IMR-90 (cell line): ENCODE measurements around the genes NSDHL, PNMA5, PNMA3 and SLC6A8.

DNA sequence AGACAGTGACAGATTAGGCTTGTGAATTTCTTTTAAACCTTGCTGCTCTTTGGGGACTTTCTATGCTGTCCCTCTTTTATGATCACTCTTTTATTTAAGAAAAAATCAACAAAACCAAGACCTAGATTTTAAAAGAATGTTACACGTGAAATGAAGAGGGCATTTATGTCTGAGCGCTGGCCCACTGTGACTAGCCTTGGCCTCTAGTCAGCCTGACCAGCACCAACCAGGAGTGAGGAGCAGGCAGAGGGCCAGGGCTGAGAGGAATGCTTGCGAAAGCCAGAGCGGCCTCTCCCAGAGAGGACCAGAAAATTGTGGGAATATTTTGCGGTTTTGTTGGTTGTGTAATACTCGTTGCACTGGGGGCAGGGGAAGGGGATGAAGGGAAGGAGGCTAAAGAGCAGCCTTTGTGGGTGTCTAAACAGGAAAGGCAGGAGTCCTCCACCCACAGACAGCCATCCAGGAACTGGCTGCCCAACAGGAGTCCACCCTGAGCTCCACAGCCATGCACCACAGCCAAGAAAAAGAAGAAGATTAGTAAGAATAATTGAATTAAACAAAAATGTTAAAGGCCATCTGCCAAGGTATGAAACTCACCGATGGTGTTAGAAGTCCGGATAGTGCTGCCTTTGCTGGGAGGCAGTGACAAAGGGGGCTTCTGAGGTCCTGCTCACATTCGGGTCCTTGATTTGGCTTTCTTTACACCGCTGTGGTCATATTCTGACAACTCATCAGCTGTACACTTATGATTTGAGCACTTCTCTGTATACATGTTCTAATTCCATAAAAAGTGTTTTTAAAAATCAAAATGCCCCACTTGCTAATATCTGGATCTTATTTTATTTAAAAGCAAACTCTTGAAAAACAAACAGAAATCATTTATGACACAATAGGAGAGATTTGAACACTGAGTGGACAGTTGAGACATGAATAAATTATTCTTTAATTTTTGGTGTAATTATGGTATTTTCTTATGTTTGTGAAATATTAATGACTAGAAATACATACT is 3.6 kb downstream of the GABRE start:
- RRBS: no CpG with 5 or more reads among the region's 10 CpGs
CAGE:
- cytosol, long polyA plus RNA: no peak
- long polyA plus RNA: no peak
- nucleus, long polyA plus RNA: no peak

- RRBS: no CpG with 5 or more reads among the region's 2 CpGs
CAGE:
- cytosol, long polyA plus RNA: no peak
- long polyA plus RNA: no peak
- nucleus, long polyA plus RNA: no peak
These were observed 6.8 kb upstream of the GABRE start for GRCh38 chrX:151981283-151981570.

- RRBS: no CpG with 5 or more reads among the region's 78 CpGs
CAGE:
- cytosol, long polyA plus RNA: start-site peak on the minus strand at chrX:152830719-152830741, 526 and 400 reads in 2 replicates; start-site peak on the plus strand at chrX:152831004-152831095, 538 and 756 reads in 2 replicates
- long polyA plus RNA: start-site peak on the minus strand at chrX:152830726-152830758, 727 and 260 reads in 2 replicates; start-site peak on the plus strand at chrX:152830995-152831103, 524 and 1,184 reads in 2 replicates
- nucleus, long polyA plus RNA: start-site peak on the minus strand at chrX:152830721-152830737, 63 and 57 reads in 2 replicates; start-site peak on the plus strand at chrX:152831028-152831094, 532 and 179 reads in 2 replicates
These were observed at the start of gene NSDHL for GRCh38 chrX:152830413-152831497. TSS of gene NSDHL (plus strand) at chrX:152831063.

DNA sequence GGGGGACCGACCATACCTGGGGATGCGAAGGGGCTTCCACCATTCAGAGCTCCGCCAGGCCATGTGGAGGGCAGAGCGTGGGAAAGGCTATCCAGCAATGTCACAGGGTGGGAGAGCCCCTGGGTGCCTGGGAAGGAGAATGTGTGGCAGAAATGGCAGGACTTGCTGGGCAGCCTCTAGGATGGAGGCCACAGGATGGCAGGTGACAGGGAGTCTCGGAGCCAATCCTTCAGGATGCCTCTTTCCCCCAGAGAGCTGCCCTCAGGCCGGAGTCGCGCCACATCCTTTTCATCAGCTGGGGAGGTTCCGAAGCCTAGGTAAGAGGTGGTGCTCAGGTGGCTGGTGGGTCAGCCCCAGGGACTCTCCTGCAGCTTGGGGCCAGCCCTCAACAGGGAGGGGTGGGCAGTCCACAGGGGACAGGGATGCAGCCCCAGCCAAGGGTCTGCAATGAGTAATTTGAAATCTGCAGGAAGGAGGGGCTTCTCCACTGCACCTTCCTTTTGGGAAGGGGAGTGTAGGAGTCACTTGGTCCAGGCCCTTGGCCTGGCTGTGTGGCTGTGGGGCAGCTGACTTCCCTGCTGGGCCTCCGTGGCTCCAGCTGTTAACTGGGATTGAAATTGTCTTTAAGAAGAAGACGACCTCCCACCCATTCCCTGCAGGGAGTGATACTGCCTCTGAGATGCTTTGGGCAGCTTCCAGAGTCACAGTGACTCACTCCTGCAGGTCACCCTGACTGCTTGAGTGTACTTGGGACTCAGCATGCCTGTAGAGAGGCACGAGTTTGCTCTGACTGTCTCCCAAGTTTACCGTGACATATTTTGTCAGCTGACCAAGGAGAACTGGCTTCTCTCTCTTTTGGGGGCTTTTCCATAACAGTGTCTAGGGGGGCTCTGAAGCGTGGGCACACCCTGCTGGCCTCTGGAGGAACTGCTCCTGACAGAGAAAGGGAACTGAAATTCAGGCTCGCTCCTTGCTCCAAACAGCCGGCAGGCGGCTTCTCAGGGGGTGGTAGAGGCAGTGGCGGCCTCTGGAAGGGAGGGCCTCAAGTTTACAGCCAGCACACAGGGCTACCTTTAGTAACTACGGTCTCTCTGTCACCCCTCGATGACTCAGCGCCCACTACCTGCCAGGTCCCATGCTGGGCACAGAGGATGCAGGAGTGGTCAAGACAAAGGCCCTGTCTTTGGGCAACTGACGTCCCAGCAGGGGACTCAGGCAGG is 17.4 kb downstream of the ZNF185 start:
- RRBS: no CpG with 5 or more reads among the region's 22 CpGs
CAGE:
- cytosol, long polyA plus RNA: no peak
- long polyA plus RNA: no peak
- nucleus, long polyA plus RNA: no peak

DNA sequence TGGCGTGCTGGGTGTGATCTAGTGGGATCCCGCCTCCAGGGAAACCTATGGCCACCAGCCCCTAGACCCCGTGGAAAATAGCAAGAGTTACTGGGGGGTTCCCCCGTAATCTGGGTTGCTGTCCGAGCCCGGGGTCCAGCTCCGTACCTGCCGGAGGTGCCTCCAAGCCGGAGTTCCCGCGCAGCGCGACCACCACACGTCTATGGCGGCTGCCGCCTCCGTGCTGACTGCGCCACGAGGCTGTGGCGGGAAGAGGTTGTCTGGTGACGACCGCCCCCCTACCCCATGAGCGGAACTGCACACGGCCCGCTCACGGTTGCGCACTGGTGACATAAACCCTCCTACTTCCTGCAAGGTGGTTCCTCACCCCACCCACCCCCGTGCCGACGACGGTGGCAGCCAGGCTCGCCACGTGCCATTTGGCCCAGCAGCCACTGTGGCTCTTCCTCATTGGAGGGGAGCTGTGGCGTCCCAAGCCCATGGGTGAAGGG is at the start of gene PNMA5:
Gene PNMA5, minus strand, starts transcription at position 231 of the 491 bp plus-strand sequence.
- RRBS: no CpG with 5 or more reads among the region's 34 CpGs
CAGE:
- cytosol, long polyA plus RNA: no peak
- long polyA plus RNA: no peak
- nucleus, long polyA plus RNA: no peak

DNA sequence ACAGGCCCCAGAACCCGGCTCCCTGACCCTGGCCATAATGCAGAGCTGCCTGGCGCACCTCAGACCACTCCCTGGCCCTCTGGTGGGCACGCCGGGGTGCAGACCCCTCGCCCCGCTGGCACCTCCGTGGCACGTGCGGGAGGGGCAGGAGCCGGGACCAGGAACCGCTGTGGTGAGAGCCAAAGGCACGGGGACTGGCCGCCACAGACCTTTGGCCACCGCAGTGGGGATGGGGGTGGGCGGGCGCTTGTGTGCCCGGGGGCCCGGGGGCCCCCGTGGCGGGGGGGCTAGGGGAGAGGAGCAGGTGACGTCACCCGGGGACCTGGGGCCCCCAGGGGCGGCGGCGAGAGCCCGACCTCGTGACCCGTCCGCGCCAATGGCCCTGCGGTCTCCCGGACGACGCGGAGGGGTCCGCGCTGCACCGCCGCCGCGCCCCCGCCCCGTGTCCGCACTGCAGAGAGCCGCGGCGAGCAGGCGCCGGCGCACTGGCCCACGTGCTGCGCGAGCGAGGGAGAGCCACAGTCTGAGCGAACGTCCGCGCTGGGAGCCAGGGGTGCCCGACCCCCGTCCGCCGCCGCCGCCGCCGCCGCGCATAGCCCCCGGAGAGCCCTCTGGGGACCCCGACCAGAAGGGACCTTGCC is at the start of gene PNMA3:
Gene PNMA3, plus strand, starts transcription at position 483 of the 641 bp plus-strand sequence.
- RRBS: 33% methylated on average over 39 of the region's 70 CpGs
CAGE:
- cytosol, long polyA plus RNA: no peak
- long polyA plus RNA: no peak
- nucleus, long polyA plus RNA: no peak

- RRBS: no CpG with 5 or more reads among the region's 11 CpGs
CAGE:
- cytosol, long polyA plus RNA: no peak
- long polyA plus RNA: no peak
- nucleus, long polyA plus RNA: no peak
These were observed 39.3 kb upstream of the PWWP4 start for GRCh38 chrX:153226537-153227160.

DNA sequence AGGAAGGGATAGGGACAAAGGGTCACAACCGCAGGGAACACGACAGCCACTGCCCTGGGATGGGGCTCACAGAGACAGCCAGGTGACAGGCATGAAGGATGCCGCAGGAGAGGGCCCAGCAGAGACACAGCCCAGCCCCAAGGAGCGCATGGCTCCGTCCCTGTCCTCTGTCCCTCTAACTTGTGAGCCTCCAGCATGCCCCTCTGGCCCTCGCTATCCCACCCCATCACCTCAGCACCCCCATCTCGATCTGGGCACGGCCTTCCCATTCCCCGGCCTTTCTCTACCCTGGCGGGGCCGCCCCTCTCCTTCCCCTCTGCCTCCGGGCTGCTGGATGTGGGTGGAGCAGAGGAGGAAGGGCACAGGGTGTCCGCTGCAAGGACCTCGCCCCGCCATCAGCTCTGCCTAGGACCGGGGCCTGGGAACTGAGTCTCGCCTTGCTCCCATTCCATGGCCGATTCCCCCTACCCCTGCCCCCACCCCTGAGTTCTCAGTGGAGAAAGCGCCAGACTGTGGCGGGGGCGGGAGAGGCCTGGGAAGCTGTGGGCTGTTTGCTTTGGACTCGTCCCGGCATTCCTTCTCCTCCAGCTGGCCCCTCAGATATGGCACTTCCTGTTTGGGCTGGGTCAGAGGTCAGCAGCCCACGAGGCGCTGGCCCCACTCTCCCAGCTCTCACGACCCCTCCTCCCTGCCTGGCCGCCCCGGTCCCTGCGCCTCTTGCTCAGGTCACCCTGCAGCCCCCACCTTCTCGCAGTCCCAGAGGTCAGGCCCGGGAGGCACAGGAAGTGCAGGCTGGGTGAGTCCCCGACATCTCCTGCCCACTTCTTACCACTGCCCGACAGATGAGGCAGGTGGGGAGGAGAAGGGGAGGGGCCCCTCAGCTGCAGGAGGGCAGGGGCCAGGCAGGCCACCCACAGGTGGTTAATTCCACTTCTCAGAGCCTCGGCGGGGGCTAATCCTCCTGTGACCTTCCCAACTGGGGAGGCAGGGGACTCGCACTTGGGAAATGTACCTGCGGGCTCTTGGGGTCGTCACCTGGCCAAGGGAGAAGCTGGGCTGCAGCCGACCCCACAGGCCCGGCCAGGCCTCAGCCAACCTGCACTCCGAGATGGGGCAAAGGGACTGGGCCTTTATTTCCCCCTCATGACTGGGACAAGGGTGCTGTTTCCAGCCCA is 6.4 kb upstream of the BGN start:
- RRBS: 40% methylated on average over 11 of the region's 41 CpGs
CAGE:
- cytosol, long polyA plus RNA: no peak
- long polyA plus RNA: no peak
- nucleus, long polyA plus RNA: no peak

DNA sequence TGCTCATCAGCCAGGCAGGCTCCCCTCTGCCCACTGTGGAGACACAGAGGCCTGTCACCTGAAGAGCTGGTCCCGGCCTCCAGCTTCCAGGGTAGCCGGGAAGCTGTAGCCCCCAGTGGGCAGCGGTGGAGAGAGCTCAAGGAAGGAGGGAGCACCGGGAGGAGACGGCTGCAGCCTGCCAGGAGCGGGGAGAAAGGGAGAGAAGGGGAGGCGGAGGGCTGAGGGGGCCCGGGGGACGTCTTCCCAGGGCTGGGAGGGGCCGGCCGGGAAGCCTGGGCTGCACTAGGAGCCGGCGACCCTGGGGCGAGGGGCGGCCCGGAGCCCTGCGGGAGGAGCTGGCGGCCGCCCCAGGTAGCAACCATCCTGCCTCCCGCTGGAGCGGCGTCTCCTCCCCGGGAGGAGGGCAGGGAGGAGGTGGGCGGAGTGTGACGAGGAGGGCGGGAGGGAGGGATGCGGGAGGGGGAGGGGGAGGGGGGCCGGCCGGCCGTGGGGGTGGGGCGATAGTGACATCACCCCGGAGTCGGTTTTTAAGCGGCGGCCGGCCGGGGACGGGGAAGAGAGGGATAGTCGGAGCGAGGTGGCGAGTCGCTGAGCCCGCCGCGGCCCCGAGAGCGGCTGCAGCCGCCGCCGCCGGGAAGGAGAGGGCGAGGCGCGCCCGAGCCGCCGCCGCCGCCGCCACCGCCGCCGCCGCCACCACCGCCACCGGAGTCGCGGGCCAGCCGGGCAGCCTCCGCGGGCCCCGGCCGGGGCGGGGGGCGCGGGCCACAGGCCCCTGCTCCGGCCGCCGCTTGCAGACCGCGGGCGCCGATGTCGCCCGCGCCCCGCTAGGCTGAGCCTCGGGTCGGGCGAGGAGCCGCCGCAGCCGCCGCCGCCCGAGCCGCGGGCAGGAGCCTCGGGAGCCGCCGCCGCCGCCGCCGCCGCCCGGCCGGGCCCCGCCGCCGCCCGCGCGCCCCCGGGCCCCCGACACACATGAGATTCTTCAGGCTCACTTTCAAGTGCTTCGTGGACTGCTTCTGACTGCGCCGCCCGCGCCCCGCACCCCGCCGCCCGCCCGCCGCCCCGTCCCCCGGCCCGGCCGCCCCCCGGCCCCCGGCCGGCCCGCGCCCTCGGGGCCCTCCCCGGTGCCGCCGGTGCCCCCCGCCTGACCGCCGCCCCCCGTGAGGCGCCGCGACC is at the start of gene SLC6A8:
Gene SLC6A8, plus strand, starts transcription at position 554 of the 1,173 bp plus-strand sequence.
- RRBS: 30% methylated on average over 27 of the region's 147 CpGs
CAGE:
- cytosol, long polyA plus RNA: no peak
- long polyA plus RNA: no peak
- nucleus, long polyA plus RNA: no peak

GRCh38 chrX:153715330-153715895 is 8.8 kb downstream of the BCAP31 start:
- RRBS: no CpG with 5 or more reads among the region's 13 CpGs
CAGE:
- cytosol, long polyA plus RNA: no peak
- long polyA plus RNA: no peak
- nucleus, long polyA plus RNA: no peak

DNA sequence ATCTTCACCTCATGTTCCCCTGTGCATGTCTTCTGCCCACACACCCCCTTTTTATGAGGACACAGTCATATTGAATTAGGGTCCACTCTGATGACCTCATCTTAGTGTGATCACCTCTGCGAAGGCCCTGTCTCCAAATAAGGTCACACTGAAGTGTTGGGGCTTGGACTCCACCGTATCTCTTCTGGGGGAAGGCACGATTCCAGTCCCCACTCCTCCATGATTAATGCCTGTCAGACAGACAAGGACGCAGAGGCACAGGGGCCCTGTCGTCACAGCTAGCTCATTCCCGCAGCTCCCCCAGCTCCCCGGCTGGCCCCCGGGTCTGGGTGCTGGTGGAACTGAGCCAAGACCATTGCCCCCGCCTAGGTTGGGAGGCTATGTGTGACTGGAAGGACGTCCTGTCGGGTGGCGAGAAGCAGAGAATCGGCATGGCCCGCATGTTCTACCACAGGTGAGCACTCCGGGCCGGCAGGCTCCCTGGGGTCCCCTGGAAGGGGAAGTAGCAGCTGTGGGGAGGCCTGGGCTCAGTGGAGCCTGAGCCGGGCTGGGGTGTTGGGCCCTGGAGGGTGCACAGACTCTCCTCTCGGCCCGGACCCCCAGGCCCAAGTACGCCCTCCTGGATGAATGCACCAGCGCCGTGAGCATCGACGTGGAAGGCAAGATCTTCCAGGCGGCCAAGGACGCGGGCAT is 18.1 kb downstream of the ABCD1 start:
- RRBS: no CpG with 5 or more reads among the region's 27 CpGs
CAGE:
- cytosol, long polyA plus RNA: no peak
- long polyA plus RNA: no peak
- nucleus, long polyA plus RNA: no peak

GRCh38 chrX:153744832-153745356 is 19.2 kb upstream of the PLXNB3 start:
- RRBS: no CpG with 5 or more reads among the region's 17 CpGs
CAGE:
- cytosol, long polyA plus RNA: no peak
- long polyA plus RNA: no peak
- nucleus, long polyA plus RNA: no peak

GRCh38 chrX:153775749-153776431 is 5.0 kb upstream of the SRPK3 start:
- RRBS: 85% methylated on average over 13 of the region's 31 CpGs
CAGE:
- cytosol, long polyA plus RNA: no peak
- long polyA plus RNA: no peak
- nucleus, long polyA plus RNA: no peak

- RRBS: 70% methylated on average over 5 of the region's 14 CpGs
CAGE:
- cytosol, long polyA plus RNA: no peak
- long polyA plus RNA: no peak
- nucleus, long polyA plus RNA: no peak
These were observed 13.5 kb downstream of the SSR4 start for GRCh38 chrX:153808033-153808280.

GRCh38 chrX:153830777-153831541 is 615 bp upstream of the PDZD4 start:
- RRBS: 16% methylated on average over 47 of the region's 83 CpGs
CAGE:
- cytosol, long polyA plus RNA: no peak
- long polyA plus RNA: no peak
- nucleus, long polyA plus RNA: no peak

- RRBS: no CpG with 5 or more reads among the region's 11 CpGs
CAGE:
- cytosol, long polyA plus RNA: no peak
- long polyA plus RNA: no peak
- nucleus, long polyA plus RNA: no peak
These were observed 4.6 kb downstream of the AVPR2 start for GRCh38 chrX:153908972-153909512.

GRCh38 chrX:153927799-153928890 is 2.1 kb upstream of the ARHGAP4 start:
- RRBS: 14% methylated on average over 57 of the region's 82 CpGs
CAGE:
- cytosol, long polyA plus RNA: no peak
- long polyA plus RNA: no peak
- nucleus, long polyA plus RNA: no peak

- RRBS: 10% methylated on average over 17 of the region's 70 CpGs
CAGE:
- cytosol, long polyA plus RNA: no peak
- long polyA plus RNA: no peak
- nucleus, long polyA plus RNA: no peak
These were observed 535 bp downstream of the HCFC1 start for GRCh38 chrX:153970897-153971668.

DNA sequence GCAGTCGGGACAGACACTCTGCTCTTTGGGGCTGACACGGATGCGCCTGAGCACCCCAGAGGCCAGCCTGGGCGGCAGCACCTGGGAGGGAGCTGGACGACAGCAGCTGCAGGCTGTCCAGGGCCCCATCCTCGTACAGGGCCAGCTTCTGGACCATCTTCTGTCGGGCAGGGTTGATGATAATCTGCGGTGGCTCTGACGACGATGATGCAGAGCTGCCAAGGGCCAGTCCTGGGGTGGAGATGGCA is 7.3 kb downstream of the IRAK1 start:
- RRBS: no CpG with 5 or more reads among the region's 10 CpGs
CAGE:
- cytosol, long polyA plus RNA: no peak
- long polyA plus RNA: no peak
- nucleus, long polyA plus RNA: no peak

- RRBS: no CpG with 5 or more reads among the region's 16 CpGs
CAGE:
- cytosol, long polyA plus RNA: no peak
- long polyA plus RNA: no peak
- nucleus, long polyA plus RNA: no peak
These were observed 1.4 kb upstream of the IRAK1 start for GRCh38 chrX:154020924-154021774.